Left lung (tissue), 1 donor: Measurements from ENCODE around the genes PEX11B and GJA5.

DNA sequence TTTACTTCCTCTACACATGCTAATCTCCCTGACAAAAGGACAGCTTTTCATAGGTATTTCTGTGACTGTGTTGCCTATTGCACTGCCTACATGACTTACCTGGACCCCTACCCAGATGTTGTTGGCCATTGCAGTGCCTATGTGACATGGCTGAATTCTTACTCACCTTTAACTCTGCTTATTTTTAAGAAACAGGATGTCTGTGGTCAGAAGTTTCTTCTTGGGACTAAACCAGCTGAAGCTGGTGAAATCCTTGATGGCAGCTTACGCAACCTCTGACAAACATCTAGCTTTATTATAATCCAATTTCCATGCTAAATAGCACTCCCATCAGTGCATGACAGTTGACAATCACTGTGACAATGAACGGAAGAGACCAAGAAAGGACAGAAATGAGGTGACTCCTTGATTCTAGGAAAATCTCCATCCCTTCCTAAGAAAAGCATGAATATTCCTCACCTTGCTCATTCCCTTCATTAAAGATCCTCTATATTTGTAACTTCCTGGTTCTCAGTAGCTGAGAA is 50.6 kb downstream of the PPIAL4D start:
- PRO-cap: no peak

- PRO-cap: no peak
Observed at GRCh38 chr1:145859296-145859511, 323 bp upstream of the PIAS3 start.

- PRO-cap: no peak
Observed at GRCh38 chr1:145896928-145897968, 11.6 kb upstream of the ANKRD35 start.

GRCh38 chr1:145918024-145919256 is at the start of gene PEX11B:
Gene PEX11B, minus strand, starts transcription at chr1:145918717.
- PRO-cap: bidirectional peak, plus-strand start at chr1:145919013, minus-strand start at chr1:145918717

- PRO-cap: no peak
Observed at GRCh38 chr1:145961587-145962321, 2.6 kb downstream of the ANKRD34A start.

- PRO-cap: no peak
Observed at GRCh38 chr1:145978522-145979222, 14.2 kb downstream of the POLR3GL start.

GRCh38 chr1:145993334-145993937 is 2.9 kb downstream of the TXNIP start:
- PRO-cap: no peak

- PRO-cap: unidirectional peak, minus-strand start at chr1:145999421
Observed at GRCh38 chr1:145999303-146000322, 3.2 kb upstream of the TXNIP start.

DNA sequence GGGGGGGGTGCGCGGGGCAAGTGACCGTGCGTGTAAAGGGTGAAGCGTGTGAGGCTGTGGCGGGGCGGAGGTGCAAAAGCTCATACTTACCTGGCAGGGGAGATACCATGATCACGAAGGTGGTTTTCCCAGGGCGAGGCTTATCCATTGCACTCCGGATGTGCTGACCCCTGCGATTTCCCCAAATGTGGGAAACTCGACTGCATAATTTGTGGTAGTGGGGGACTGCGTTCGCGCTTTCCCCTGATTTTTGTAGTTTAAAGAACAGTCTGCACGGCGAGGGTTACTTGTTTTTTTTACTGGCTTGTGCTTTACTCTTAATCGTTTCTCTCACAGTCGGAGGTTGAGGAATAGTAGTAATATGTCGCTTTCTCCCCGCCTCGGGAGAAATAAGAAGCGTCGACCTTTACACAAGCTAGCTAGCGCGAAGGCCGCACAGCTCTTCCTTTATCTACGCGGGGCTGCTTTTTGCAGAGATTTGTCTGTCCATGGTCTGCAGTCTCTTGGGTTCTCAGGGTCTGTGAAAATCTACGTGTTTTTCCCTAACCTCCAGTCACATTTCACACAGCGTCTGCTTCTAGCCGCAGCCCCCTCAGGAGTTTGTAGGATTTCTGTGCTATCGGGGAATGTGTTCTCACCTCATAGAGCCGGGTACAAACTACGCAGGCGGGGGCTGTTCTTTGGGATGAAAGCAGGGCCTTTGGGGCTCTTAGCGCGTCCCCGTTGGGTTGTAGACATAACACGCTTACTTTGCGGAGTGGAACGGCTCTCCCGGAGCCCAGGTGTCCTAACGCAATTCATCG is 32.4 kb upstream of the PPIAL4H start:
- PRO-cap: unidirectional peak, plus-strand start at position 335 of the sequence; bidirectional peak, plus-strand start at position 476 of the sequence, minus-strand start at position 385 of the sequence

GRCh38 chr1:146934344-146935234 is 3.5 kb upstream of the NBPF12 start:
- PRO-cap: no peak

DNA sequence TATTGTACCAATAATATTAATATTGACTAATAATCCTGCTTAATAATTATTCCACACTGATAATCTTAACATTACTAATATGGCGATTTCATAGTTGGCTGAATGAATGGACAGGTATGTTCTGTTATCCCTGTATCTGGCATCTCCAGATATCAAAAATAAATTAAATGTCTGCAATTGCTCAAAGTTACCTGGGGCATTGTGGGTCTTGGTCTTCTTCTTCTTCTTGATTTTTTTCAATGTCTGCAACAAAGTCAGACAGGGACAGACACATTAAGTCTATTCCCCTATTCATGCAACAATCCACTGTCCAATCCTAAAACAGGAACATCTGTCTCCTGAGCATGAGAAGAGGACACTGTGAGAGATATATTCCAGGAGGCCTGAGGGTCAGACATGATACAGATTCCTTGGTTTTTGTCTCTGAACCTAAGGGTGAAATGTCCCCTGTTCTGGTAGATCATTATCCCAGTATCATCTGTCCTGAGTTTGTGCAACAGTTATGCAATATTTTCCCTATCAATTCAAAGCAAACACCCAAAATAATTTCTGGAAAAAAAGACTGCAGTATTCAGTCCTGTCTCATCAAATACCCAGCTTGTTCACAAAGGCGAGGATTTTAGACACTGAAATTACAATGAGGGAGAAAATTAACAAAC is 61.5 kb downstream of the PRKAB2 start:
- PRO-cap: no peak

- PRO-cap: no peak
Observed at GRCh38 chr1:147223545-147224593, 1.3 kb downstream of the FMO5 start.

- PRO-cap: no peak
Observed at GRCh38 chr1:147237323-147237915, 5.1 kb upstream of the CHD1L start.

DNA sequence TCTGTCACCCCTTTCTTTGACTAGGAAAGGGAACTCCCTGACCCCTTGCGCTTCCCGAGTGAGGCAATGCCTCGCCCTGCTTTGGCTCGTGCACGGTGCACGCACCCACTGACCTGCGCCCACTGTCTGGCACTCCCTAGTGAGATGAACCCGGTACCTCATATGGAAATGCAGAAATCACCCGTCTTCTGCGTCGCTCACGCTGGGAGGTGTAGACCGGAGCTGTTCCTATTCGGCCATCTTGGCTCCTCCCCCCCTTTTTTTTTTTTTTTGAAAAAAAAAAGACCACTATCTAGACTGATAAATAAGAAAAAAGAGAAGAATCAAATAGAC is 85.0 kb downstream of the CHD1L start:
- PRO-cap: no peak

- PRO-cap: no peak
Observed at GRCh38 chr1:147620100-147620594, 50.2 kb downstream of the ACP6 start.

GRCh38 chr1:147760511-147760887 is at the start of gene GJA5:
Gene GJA5, minus strand, starts transcription at chr1:147760602.
- PRO-cap: no peak

DNA sequence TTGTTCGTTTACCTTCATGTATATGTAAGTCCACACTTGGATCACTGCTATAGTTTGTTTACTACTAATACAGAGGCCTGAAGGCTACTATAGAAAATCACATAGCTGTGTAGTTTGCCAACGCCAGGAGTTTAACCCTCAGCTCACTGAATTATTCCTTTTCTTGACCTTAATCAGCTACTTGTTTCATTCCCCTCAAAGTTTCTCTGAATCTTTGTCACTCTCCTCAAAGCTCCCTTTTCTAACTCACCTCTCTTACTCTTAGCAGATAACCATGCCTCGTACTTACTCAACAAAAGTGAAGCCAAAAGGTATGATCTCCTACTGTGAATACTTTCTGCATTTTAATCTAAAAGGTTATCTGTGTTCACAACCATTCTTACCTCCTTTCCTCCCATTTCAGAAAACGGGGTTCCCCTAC is 4.1 kb downstream of the GPR89B start:
- PRO-cap: no peak

GRCh38 chr1:148014696-148015141 is 86.5 kb downstream of the GPR89B start:
- PRO-cap: no peak

DNA sequence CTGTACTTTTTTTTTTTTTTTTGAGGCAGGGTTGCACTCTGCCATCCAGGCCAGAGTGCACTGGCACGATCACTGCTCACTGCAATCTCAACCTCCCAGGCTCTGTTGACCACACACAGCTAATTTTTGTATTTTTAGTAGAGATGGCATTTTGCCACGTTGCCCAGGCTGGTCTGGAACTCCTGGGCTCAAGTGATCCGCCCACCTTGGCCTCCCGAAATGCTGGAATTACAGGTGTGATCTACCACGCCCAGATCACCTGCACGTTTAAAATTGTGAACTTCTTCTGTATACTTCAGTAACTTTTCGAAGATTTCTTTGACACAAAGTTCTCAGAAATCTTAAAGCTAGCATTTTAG is 2.0 kb downstream of the NBPF11 start:
- PRO-cap: no peak

GRCh38 chr1:148245921-148247020 is 94.2 kb upstream of the NBPF11 start:
- PRO-cap: no peak